Foreskin keratinocyte (primary cell): ENCODE measurements around the genes MRPL22 and HAVCR1.

DNA sequence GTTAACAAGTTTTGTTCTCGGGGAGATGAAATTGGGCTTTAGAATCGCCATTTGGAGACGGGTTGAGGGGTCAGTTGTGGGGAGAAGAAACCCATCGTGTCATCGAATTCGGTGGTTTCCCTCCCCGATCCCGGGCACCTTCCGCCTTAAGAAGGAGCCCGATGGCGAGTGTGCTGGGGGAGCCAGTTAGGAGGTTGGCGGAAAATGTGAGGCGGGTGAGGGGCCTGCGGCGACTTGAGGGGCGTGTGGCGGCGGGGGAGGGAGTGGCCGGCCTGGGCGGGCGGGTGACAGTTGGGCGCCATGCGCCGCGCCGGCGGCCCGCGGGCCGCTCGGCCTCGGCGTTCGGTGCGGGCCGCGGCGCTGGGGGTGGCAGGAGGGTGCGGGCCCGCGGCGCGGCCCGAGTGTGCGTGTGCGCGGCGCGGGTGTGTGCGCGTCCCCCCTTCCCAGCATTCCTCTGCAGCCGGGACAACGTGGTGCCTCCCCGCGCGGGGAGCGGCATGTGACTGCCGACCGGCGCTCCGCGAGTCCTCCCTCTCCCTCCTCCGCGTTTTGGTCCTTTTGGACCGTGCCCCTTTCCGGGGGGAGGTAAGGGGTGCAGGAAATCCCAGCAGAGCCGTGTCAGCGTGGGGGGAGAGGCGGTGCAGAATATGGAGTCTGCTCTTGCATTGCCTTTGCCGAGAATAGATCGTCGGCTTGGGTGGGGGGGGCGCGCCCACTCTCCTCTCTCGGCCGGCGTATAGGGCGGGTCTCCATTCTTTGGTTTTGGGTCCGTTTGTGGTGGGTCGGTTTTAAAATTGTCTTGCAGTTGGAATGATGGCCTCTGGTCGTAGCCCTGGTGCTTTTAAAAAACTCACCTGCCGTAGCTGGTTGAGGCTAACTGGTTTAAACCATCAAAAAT, 1.8 kb downstream of the LARP1 start:
- RAMPAGE, total RNA = no peak

DNA sequence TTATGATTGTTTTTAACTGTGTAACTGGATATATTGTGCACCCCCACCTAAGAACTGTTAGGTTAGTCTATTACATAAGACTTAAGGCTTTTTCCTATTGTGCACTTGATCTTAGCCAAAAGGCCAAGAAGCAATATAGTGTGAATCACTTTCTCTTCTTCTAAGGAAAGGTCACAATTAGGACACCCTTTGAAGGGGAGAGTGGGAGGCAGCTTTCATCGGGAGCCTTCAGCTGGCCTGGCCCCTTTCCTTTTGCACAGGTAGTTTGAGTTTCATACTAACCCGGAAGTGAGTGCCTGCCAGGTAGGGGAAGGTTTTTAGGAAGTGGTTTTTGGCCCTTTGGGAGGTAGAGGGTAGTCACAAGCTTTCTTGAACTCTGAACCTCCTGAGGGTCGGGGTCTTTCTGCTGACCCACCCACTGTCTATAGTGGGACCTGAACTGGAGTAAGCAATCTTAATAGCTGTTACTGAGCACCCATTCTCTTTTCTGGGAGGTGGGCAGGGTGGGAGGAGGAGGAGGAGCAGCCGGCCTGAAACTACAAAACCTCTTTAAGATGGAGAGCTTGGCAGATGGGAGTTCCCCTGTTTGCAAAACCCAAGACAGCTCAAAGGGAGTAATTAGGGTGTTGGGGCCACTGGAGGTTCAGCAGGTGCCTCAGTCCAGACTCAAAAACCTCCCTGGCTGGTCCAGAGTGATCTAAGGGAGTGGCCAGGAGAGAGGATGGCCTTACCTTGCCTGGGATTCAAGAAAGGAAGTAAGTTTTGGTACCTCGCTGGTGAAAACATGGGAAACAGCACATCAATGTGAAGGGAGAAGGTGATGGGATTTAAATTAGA, 6.0 kb downstream of the LARP1 start:
- RAMPAGE, total RNA = no peak

DNA sequence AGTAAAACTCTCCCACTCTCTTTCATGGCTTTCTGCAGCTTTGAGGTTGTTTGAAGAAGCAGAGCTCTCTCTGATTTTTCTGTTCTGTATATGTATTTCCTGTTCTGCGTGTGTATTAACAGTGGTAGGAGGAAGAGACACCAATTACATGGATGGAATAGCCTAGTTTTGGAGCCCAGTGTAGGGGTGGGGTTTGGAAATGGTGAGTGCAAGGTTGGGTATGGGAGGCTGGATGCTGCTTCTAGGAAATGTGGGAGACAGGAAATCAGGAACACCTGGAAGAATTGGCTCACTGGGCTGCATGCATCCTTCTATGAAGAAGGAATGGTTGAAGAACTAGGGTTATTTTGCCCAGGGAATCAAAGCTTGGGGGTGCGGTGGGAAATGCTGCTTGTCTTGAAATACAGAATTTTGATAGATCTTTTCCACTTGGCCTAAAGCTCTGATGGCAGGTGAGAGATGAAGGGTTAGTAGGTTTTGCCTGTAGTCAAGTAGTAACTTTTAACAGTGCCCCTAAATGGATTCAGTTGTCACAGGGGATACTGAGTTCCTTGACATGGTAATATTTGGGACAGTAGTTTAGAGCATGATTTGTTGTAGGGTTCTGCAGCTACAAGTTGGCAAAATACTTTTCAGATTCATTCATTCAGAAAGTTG, 12.6 kb downstream of the LARP1 start:
- RAMPAGE, total RNA = no peak

DNA sequence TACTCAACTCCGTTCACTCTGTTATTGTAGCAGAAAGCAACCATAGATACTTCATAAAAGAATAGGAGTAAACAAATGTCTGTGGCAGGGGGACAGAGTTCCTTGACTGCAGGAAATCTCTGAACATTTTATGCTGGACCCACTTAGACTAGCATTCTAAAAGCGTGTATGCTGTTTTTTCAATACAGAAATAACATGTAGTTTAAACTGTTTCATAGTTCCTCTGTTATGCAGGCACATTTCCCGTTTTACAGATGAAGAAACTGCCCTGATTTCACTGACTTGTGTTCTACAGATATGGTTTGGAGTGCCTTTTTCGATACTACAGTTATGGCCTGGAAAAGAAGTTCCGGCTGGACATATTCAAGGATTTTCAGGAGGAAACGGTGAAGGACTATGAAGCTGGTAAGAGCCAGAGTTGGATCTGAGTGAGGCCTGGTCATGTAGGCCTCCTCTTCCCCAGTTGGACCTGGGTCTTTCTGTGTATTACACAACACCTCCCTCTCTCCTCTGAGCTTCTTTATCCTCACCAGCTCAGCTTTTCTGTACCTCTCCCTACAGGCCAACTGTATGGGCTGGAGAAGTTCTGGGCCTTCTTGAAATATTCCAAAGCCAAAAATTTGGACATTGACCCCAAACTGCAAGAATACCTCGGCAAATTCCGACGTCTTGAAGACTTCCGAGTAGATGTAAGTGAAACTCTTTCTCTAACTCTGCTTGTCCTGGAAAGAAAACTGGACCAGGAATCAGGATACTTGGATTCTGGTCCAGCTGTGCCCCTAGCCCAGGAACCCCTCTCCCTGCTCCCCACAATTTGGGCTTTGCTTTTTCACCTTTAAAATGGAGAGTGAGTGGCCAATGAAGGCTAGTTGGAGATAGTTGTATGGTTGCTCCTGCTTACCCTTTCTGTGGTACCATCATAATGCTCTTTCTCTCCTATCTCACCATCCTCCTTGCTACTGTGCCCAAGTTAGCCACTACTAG, 39.2 kb downstream of the FAXDC2 start:
- RAMPAGE, total RNA = no peak

GRCh38 chr5:154813996-154815196, 36.0 kb downstream of the FAXDC2 start:
- RAMPAGE, total RNA = no peak

- RAMPAGE, total RNA = no peak
These were observed 5.6 kb downstream of the FAXDC2 start for GRCh38 chr5:154844725-154845350.

DNA sequence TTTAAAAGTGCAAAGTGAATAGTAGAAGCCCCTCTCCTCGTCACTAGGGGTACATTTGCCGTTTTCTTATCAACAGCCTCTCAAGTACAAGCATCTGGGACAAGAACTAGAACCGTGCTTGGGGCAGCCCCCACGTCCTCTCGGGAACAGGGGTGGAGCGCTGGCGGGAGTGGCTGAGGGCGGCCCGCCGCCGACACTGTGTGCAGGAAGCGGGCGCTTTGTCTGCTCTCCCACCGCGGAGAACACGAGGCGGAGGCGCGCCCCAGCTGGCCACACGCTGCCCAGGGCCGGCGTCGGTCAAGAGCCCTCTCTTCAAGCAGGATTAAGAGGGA, 1.1 kb upstream of the CNOT8 start:
- RAMPAGE, total RNA = no peak

DNA sequence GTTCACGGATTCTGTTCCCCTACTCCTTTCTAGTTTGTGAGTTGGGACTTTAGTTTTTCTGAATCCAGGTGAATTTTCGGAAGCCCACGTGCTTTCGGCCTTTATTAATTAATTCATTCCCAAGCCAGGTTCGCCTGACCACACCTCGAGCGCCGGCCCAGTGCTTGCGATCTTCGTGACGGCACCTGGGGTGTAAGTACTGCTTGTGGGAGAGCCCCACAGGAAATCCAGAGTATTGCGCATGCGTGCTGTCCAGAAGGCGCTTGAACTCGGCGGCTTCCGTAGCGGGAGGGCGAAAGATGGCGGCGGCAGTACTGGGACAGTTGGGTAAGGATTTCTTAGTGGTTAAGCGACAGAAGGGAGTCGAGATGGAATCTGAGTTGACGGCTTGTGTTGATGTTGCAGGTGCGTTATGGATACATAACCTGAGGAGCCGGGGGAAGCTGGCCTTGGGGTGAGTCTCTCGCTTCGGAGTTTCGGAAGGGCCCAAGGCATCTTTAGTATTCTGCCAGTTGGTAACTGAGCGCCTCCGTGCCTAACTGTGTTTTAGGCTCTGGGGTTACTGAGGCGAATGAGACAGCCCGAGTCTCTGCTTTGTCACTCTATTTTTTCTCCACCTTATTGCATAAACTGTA, at the start of gene MRPL22:
Gene MRPL22, plus strand, starts transcription at position 262 of the 635 bp plus-strand sequence.
- RAMPAGE, total RNA = start-site peak on the plus strand centred at position 287 of the sequence, 11 bp wide, 289 and 405 reads in 2 replicates

- RAMPAGE, total RNA = no peak
These were observed 3.4 kb downstream of the MRPL22 start for GRCh38 chr5:154944249-154944774.

- RAMPAGE, total RNA = no peak
These were observed 123.4 kb downstream of the KIF4B start for GRCh38 chr5:155136902-155137355.

GRCh38 chr5:157058951-157059377, at the start of gene HAVCR1:
Gene HAVCR1 (minus strand): TSS chr5:157059116.
- RAMPAGE, total RNA = no peak

GRCh38 chr5:157159167-157159571, 6.9 kb downstream of the GARIN3 start:
- RAMPAGE, total RNA = no peak

DNA sequence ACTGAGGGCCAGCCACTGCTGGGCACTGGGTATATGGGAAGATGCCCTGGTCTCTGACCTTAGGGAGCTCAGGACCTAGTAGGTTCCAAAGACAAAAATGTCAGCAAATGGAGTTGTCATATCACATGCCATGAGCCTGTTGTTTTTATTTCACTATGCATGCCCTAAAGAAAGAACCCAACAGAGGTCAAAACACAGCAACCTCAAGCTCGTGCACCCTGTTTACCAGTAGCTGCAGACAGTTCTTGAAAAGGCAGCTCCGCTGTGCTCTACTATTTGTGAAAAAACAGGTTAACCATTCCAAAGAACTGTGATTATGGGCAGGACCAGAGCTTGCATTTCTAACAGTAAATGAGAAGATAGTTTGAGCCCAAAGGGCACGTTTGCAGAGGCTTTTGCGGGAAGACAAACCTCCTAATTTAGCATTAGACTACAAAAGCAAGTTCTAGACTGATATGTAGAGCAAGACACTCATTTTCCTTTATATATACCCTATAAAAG, 22.8 kb downstream of the ITK start:
- RAMPAGE, total RNA = no peak

DNA sequence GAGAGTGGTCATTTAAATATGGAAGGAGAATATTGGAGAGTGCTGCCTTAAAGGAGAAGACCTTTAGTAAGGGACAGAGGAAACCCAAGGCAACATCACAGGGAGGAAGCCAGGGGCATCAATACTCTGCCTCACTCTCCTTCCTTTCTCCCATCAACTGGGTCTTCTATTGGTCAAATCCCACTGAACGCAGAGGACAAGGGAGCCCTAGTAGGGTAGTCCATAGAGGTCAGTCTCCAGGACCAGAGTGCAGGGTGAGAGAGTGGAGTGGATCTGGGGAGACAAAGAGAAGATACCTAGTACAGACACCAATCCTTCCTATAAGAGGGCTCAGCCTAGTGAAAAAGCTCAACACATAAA, 8.3 kb upstream of the CYFIP2 start:
- RAMPAGE, total RNA = no peak

GRCh38 chr5:157387344-157388049, 42.0 kb upstream of the FNDC9 start:
- RAMPAGE, total RNA = no peak

GRCh38 chr5:157393117-157393824, 47.8 kb upstream of the FNDC9 start:
- RAMPAGE, total RNA = no peak

GRCh38 chr5:157513428-157514036, 53.5 kb downstream of the NIPAL4 start:
- RAMPAGE, total RNA = no peak

- RAMPAGE, total RNA = no peak
These were observed 4.1 kb downstream of the ADAM19 start for GRCh38 chr5:157571249-157572129.

DNA sequence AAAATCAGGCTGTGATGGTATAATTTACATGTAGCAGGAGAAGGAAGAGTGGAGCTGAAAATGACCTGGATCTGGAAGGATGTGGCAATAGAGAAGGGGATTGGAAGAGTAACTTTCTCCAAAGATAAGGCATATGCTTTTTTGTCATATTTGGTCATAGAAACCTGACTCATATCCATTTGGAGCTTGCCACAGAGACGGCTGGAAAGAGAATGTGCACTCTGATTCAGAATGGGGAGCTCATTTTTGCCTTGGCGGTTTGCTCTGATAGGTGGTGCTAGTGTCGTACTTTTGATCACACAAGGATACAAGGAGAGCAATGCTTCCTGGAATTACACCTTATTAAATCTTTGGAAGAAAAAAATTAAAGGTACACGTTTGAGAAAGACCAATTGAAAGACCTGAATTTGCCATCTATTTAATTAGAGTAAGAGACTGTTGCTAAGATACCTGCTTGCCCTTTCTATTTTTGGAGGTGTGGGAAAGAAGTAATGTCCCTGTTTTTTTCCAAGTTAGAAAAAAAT, 5.3 kb downstream of the LSM11 start:
- RAMPAGE, total RNA = no peak

DNA sequence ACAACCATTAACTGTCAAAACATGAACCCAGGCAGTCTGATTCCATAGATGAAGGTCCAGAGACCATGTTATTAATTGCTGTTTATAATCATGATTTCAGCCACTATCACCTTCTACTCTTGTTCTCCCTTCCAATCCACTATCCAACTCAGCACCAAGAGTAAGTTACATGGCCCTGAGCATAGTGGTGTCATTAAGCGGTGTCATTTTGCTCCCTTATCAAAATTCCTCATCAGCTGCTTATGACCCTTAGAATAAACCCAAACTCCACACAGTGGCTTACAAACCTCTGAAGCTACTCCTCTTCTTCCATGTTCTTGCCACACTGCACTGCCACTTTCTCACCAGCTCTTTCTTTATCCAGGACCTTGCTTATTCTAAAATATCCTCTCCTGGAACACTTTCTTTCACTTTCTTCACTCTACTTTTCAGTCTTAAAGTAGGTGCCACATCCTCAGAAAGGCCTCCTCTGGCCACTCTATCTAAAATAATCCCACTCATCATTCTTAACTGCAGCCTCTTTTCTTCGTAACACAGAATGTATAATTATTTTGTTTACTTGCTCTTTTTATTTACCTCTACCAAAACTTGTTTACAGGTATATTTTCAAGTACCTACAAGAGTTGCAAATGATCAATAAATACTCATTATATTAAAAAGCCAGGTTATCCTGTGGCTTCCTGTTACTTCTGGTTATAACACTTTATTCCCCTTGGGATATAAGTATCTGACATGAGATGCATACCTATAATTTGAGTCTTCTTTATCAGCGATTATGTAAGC, 22.4 kb downstream of the CLINT1 start:
- RAMPAGE, total RNA = no peak